Testis (tissue), 5 donors: ENCODE data around the gene CDC26.

- PRO-cap, 3 experiments, result no peak in any of the 3 experiments
- RAMPAGE, long total RNA, 2 experiments, result no peak in any of the 2 experiments
- RRBS, result no CpG with 5 or more reads among the region's 2 CpGs
These were observed 3.8 kb downstream of the UGCG start for GRCh38 chr9:111900419-111900759.

GRCh38 chr9:111932682-111933360 lies 36.2 kb downstream of the UGCG start:
- PRO-cap, 3 experiments, result no peak in any of the 3 experiments
- RAMPAGE, long total RNA, 2 experiments, result no peak in any of the 2 experiments
- RRBS, result no CpG with 5 or more reads among the region's 6 CpGs

DNA sequence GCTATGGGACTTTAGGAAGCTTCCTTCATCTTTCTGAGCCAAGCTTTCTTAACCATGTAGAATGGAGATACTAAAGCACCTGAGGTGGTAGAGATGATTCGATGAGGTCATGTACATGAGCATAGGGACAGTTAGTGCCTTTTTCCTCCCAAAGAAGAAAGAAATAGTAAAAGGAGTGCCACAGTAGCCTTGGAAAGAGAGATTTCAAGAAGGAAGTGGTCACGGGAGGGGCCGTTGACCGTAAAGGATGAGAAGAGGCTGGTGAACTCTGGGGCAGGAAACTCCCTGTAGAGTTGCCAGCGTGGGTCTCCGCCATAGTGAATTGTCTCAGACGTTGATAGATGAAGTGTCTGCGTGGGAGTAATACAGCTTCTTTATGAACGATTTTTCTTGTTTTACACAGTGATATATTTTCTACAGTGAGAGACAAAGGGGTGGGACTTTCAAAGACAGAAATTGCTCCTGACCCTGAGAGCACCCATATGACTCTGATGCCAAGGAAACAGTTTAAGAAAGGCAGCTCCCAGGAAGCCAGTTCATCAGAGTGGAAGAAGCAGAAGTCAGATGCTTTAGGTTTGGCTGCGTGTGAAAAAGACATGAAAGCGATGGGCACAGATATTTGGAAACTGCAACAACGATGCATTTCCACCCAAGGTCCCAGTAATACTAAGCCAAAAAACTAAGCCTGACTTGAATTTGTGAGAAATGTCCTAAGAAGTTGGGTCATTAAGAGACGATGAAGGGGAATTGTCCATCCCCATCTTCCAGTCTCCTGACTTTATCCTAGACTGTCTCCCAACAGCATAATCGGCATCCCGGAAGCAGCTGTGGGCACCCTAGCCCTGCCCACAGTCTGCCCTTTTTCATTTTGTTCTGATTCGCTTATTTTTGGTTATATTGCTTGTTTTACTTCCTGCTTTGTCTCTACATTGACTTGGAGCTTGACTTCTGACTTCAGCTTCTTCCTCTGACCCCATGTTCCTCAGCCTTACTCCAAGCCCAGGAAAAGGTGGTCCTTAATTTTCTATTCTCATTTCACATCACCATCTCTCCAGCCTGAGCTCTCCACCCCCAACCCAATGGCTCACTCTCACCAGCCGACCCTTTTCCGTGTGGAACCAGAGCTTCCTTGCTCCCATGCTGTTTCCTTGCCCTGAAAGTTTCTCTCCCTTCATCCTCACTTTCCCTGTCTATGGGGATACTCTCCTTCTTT lies 41.5 kb downstream of the UGCG start:
- PRO-cap, 3 experiments, result peak in 2 of 3 experiments; most common plus-strand start position 534 of the sequence (in 1)
- RAMPAGE, long total RNA, 2 experiments, result no peak in any of the 2 experiments
- RRBS, result no CpG with 5 or more reads among the region's 18 CpGs

DNA sequence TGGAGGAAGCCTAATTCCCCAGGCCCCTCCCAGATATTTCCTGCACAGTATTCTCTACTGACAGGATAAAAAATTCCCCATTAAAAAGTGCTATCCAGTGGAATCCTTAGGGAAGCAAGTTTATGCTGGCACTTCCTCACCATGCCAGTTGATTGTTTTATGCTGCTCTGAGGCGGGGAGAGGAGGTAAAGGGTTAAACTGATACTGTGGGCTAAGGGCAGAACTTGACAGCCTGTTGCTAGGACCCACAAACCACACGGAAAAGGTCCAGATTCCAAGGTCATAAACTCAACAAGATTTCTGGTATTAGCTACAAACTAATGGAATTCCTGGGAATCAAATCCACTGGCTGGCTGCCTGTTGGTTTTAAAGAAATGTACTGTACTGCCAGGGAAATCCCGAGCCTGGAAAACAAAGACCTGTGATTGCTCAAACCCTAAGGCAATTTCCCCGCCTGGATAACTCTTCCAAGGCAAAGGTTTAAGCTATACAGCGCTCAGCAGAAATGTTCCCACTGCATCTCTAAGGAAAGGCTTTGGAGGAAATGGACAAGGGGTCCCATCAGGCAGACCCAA lies 124.6 kb downstream of the SUSD1 start:
- PRO-cap, 3 experiments, result no peak in any of the 3 experiments
- RAMPAGE, long total RNA, 2 experiments, result no peak in any of the 2 experiments
- RRBS, result no CpG with 5 or more reads among the region's 5 CpGs

- PRO-cap, 3 experiments, result peak in 1 of 3 experiments; most common minus-strand start chr9:112074505 (in 1)
- RAMPAGE, long total RNA, 2 experiments, result no peak in any of the 2 experiments
- RRBS, result no CpG with 5 or more reads among the region's 15 CpGs
These were observed 100.5 kb downstream of the SUSD1 start for GRCh38 chr9:112074171-112075368.

- PRO-cap, 3 experiments, result no peak in any of the 3 experiments
- RAMPAGE, long total RNA, 2 experiments, result no peak in any of the 2 experiments
- RRBS, result no CpG with 5 or more reads among the region's 6 CpGs
These were observed 1.5 kb upstream of the SUSD1 start for GRCh38 chr9:112176475-112177069.

GRCh38 chr9:112208117-112208838 lies 33.2 kb upstream of the SUSD1 start:
- PRO-cap, 3 experiments, result no peak in any of the 3 experiments
- RAMPAGE, long total RNA, 2 experiments, result no peak in any of the 2 experiments
- RRBS, result no CpG with 5 or more reads among the region's 2 CpGs

DNA sequence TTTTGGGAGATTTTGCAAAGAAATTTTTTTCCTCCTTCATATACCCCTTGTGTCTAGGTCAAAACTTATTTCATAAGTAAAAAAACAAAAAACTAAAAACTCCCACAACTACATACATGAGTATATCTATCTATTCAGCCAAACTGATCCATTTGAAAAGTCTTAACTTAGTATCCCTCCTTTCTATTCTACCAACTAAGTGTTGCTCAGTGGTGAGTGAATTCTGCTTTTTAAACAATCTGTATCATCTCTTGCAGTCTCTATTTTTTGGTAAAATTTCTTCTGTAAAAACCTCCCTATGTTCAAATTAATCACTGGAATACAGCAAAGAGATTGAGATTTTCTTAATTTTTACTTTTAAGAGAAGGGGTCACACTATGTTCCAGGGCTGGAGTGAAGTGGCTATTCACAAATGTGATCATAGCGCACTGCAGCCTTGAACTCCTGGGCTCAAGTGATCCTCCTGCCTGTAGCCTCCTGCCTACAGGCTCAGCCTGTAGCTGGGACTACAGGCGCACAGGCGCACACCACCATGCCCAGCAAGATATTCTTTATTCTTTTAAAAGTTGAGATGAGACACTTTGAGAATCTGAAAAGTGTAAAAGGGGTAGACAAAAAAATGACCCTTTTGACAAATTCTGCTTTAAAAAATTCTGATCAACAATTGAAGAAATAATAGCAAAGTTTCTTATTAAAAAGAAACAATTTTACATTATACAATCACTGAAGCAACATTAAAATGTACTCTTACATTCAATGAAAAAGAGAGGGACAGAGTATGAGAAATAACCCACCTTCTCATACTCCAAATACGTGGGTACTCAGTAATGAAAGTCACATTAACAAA lies 46.7 kb upstream of the SUSD1 start:
- PRO-cap, 3 experiments, result no peak in any of the 3 experiments
- RAMPAGE, long total RNA, 2 experiments, result no peak in any of the 2 experiments
- RRBS, result no CpG with 5 or more reads among the region's 4 CpGs

DNA sequence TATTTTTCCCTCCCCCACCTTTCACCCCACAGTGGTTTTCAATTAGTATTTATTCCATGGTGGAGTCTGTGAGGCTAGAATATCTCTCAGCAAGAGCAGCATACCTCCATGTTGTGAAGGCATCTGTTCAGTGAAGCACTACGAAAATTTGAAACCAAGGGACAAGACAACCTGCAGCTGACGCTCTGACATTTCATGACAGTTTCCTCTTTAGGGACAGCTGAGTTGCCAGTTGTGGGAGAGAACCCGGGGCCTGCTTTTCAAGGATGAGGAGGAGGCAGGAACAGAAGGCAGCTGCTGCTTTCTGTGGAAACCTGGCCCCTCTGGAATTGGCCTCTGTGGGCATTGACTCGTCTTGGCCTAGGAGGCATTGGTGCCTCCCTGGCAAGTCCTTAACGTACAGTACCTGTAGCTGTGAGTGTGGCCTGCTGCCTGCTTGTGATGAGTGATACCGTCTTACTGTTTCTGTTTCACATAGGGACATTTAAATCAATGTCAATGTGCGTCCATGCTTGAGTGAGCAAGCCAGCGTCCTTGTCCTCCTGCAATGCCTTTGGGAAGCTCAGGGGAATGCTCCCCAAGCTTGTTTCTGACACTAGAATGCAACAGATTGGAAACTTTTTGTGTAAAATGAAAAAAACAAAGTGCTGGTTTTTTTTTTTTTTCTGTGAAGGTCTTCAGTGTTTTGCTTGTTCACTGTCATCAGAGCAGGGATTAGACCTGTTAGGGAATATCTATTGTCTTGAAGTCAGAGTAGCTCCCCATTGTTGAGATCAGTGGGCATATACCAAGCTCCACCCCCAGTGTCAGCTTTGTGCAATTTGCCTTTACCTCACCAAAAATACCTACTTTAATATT lies 21.5 kb downstream of the SLC46A2 start:
- PRO-cap, 3 experiments, result peak in 3 of 3 experiments; most common minus-strand start position 549 of the sequence (in 3)
- RAMPAGE, long total RNA, 2 experiments, result no peak in any of the 2 experiments
- RRBS, result no CpG with 5 or more reads among the region's 8 CpGs

- PRO-cap, 3 experiments, result no peak in any of the 3 experiments
- RAMPAGE, long total RNA, 2 experiments, result no peak in any of the 2 experiments
- RRBS, result no CpG with 5 or more reads among the region's 1 CpG
These were observed 25.4 kb upstream of the SLC31A2 start for GRCh38 chr9:113125445-113125753.

GRCh38 chr9:113274581-113275890 lies at the start of gene CDC26:
Gene CDC26, minus strand, starts transcription at chr9:113275572.
- PRO-cap, 3 experiments, result peak in 3 of 3 experiments; most common plus-strand start chr9:113275344 (in 3); most common minus-strand start chr9:113275221 (in 2)
- RAMPAGE, long total RNA, 2 experiments, result start-site peak on the plus strand in 2 of 2 experiments, at chr9:113275662-113275735 at its widest, 1,003 to 1,321 reads per replicate; start-site peak on the minus strand in 2 of 2 experiments, at chr9:113275225-113275572 at its widest, 23 to 595 reads per replicate
- RRBS, result 1% methylated on average over 12 of the region's 68 CpGs

GRCh38 chr9:113291690-113292337 lies 11.4 kb downstream of the RNF183 start:
- PRO-cap, 3 experiments, result no peak in any of the 3 experiments
- RAMPAGE, long total RNA, 2 experiments, result no peak in any of the 2 experiments
- RRBS, result no CpG with 5 or more reads among the region's 17 CpGs

- PRO-cap, 3 experiments, result no peak in any of the 3 experiments
- RAMPAGE, long total RNA, 2 experiments, result no peak in any of the 2 experiments
- RRBS, result no CpG with 5 or more reads among the region's 7 CpGs
These were observed 1.6 kb upstream of the WDR31 start for GRCh38 chr9:113341597-113342251.

GRCh38 chr9:113350097-113350621 lies 818 bp downstream of the BSPRY start:
- PRO-cap, 3 experiments, result no peak in any of the 3 experiments
- RAMPAGE, long total RNA, 2 experiments, result no peak in any of the 2 experiments
- RRBS, result no CpG with 5 or more reads among the region's 13 CpGs

GRCh38 chr9:113369713-113370520 lies 6.9 kb downstream of the HDHD3 start:
- PRO-cap, 3 experiments, result no peak in any of the 3 experiments
- RAMPAGE, long total RNA, 2 experiments, result no peak in any of the 2 experiments
- RRBS, result no CpG with 5 or more reads among the region's 17 CpGs

- PRO-cap, 3 experiments, result no peak in any of the 3 experiments
- RAMPAGE, long total RNA, 2 experiments, result no peak in any of the 2 experiments
- RRBS, result no CpG with 5 or more reads among the region's 22 CpGs
These were observed 2.2 kb upstream of the HDHD3 start for GRCh38 chr9:113378794-113379664.

DNA sequence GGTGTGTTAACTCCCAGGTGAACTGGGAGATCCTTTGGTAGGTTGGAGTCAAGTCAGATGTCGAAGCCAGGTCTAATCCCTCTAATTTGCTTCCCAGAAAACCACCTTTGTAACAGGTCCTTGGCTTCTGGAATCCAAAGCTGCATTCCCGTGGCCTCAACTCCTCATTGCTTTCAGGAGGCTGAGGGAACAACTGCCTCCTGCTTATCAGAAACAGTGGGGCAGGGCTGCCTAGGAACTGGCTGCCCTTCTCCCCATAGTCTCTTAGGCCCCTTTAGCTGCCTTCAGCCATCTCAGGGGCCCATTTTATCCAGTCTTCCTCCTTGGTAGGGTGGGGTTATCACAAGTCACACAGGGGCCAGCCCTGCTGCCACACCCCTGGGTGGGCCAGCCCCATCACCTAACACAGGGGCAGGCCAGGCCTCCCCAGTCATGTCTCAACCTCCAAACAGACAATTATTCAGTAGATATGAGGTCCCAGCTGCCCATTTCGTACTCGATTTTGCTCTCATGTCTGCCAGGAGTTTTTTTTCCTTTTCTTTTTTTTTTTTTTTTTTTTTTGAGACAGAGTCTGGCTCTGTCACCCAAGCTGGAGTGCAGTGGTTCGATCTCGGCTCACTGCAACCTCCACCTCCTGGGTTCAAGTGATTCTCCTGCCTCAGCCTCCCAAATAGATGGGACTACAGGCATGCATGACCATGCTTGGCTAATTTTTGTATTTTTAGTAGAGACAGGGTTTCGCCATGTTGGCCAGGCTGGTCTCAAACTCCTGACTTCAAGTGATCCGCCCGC lies 3.8 kb downstream of the ALAD start:
- PRO-cap, 3 experiments, result no peak in any of the 3 experiments
- RAMPAGE, long total RNA, 2 experiments, result no peak in any of the 2 experiments
- RRBS, result no CpG with 5 or more reads among the region's 9 CpGs

GRCh38 chr9:113416190-113416845 lies 5.8 kb downstream of the C9orf43 start:
- PRO-cap, 3 experiments, result peak in 2 of 3 experiments; most common minus-strand start chr9:113416554 (in 1)
- RAMPAGE, long total RNA, 2 experiments, result no peak in any of the 2 experiments
- RRBS, result no CpG with 5 or more reads among the region's 3 CpGs

DNA sequence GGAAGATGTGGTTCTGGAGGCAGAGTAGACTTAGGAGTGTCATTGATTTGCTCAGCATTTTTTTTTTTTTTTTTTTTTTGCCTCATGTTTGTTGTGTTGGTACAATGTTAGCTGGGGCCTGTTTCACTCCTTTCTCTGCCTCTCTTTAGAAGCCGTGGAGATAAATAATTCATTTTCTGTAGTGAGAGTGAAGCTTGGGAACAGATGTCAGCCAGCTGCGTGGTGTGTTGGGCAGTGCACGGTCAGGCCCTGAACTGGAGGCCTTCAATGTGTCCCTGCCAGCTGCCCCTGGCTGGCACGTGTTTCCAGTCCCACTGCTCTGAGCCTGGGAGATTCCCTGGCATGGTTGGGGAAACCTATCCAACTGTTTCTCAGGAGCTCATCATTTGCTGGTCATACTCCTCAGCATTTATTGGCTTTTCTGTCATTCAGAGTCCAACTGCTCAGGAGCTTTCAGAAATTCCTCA lies 5.5 kb downstream of the RGS3 start:
- PRO-cap, 3 experiments, result no peak in any of the 3 experiments
- RAMPAGE, long total RNA, 2 experiments, result no peak in any of the 2 experiments
- RRBS, result no CpG with 5 or more reads among the region's 4 CpGs

GRCh38 chr9:113524464-113525143 lies 61.1 kb downstream of the RGS3 start:
- PRO-cap, 3 experiments, result no peak in any of the 3 experiments
- RAMPAGE, long total RNA, 2 experiments, result no peak in any of the 2 experiments
- RRBS, result no CpG with 5 or more reads among the region's 6 CpGs